Epithelial cell of proximal tubule (primary cell): ENCODE measurements around a stretch of chr1.

GRCh38 chr1:229164777-229165334 is 106.1 kb upstream of the RAB4A start:
- RAMPAGE, long total RNA: no peak
- RRBS: no CpG with 5 or more reads among the region's 9 CpGs

DNA sequence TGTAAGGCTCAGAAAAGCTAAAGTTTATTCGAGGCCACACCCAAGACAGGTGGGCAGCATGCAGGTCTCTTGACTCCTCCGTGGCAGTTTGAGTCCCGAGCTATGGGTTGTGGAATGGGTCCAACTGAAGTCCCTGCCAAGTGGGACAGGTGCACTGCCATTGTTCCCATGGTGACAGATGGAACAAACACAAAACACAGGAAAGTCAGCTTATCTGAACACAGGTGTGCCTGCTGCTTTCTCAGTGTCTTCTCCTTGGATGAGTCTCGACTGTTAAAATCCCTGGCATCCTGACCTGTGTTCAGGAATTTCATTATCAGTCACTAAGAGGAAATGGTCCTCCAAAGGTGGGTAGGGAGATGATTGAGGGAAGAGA is 99.0 kb upstream of the RAB4A start:
- RAMPAGE, long total RNA: no peak
- RRBS: no CpG with 5 or more reads among the region's 4 CpGs

DNA sequence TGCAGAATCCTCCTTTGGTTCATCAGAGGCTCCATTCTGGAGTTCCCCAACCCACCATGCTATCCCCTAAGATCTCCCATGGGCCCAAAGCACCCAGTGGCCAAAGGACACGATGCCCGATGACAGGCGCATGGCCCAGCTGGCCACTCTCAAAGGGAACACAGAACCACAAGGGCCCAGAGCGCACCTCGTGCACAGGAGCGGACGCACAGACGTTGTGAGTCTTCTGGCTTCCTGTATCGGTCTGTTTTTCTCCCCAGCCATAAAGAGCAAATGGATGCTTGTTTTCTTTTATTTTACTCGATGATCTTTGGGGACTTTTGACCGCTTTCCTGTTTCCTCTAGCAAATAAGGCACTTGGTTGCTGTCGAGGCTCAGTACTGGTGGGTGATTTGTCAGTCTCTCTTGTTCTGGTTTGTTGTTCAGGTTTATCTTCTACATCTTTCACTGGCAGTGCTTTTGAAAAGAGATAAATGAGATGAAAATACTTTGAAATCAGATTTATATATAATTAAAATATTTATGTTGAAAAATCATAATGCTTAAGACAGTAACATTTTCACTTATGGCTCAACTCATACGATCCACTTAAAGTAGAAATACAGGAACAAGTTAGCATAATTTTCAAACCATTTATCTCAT is 16.2 kb downstream of the CCSAP start:
- RAMPAGE, long total RNA: no peak
- RRBS: no CpG with 5 or more reads among the region's 13 CpGs

DNA sequence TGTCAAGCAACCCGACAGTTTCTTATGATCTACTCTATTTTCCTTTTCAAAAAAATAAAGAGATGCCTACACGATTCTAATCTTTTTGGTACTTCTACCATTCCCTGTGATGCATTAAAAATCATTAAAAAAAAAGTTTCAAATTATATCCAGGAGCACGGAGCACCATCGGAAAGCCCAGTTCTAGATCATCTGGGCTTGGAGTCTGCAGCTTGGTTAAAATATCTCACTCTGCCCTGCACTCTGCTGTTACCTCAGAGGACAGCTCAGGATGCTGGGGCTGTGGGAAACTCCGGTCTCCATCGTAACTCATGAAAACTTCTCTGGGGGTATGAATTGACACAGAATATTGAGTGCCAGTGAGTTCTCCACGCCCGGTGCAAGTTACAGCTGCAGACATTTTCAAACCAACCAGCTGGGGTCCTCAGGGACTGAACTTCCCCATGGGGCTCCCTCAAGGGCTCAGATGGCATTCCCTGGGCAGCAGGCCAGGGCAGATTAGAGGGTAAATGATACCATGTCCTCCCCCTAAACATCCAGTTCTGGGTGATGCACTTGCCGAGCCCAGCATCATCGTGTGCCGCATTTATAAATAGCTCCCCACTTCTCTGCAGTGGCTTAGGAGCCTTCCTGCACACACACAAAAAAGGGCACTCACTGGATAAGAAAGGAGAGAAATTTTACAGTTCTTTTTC is 27.7 kb upstream of the CCSAP start:
- RAMPAGE, long total RNA: no peak
- RRBS: 30% methylated on average over 4 of the region's 11 CpGs

DNA sequence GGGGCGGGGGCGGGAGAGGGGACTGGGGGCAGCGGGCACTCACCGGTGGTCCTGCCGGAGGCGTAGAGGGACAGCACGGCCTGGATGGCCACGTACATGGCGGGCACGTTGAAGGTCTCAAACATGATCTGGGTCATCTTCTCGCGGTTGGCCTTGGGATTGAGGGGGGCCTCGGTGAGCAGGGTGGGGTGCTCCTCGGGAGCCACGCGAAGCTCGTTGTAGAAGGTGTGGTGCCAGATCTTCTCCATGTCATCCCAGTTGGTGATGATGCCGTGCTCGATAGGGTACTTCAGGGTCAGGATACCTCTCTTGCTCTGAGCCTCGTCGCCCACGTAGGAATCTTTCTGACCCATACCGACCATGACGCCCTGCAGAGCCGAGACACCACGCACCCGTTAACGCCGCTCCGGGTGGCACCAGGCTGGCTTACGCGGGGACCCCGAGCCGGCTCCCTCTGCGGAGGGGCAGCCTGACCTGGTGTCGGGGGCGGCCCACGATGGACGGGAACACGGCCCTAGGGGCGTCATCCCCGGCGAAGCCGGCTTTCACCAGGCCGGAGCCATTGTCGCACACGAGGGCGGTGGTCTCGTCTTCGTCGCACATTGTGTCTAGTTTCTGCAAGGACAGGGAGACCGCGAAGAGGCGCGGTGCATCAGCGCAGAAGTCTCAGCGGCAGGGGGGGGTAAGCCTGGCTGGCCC is 1.2 kb downstream of the ACTA1 start:
- RAMPAGE, long total RNA: no peak
- RRBS: 8% methylated on average over 10 of the region's 57 CpGs

GRCh38 chr1:229563623-229564081 is 5.1 kb upstream of the ABCB10 start:
- RAMPAGE, long total RNA: no peak
- RRBS: no CpG with 5 or more reads among the region's 5 CpGs

- RAMPAGE, long total RNA: no peak
- RRBS: no CpG with 5 or more reads among the region's 3 CpGs
Observed at GRCh38 chr1:229606462-229606975, 19.4 kb downstream of the TAF5L start.

- RAMPAGE, long total RNA: no peak
- RRBS: no CpG with 5 or more reads among the region's 24 CpGs
Observed at GRCh38 chr1:229626447-229626879, 416 bp downstream of the URB2 start.

GRCh38 chr1:230011504-230012225 is 55.4 kb upstream of the GALNT2 start:
- RAMPAGE, long total RNA: no peak
- RRBS: no CpG with 5 or more reads among the region's 6 CpGs

GRCh38 chr1:230143530-230144006 is 76.5 kb downstream of the GALNT2 start:
- RAMPAGE, long total RNA: no peak
- RRBS: no CpG with 5 or more reads among the region's 9 CpGs

- RAMPAGE, long total RNA: no peak
- RRBS: no CpG with 5 or more reads among the region's 7 CpGs
Observed at GRCh38 chr1:230146048-230146612, 79.1 kb downstream of the GALNT2 start.

DNA sequence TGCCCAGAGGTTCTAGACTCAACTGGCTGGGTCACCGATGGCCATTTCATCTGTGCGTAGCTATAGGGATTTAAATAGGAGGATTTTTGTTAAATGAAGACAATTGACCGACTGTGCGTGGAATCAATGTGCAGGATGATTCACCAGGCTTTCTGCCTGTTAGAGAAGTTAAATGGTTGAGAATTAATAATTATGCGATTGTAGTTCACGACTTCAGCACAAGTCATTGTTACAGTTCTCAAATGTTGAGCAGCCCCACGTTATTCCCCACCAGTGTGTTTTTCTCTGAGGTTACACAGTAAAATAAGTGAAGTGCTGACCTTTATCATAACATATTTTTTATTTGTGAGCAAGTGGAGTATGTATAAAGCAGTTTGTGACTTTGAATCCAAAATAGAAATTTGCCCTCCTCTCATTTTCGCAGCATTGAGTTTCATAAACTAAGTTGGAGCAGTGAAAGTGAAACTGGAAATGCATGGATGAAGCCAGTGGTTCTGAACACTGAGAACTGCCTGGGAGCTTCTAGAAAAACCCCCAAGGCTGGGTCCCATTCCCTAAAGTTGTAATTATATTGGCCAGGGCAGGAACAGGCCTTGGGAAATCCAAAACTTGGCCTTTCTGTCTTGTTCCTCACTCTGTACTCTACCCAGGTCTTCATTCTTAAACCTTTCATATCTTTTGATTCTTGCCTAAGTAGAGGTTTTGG is 102.6 kb downstream of the GALNT2 start:
- RAMPAGE, long total RNA: no peak
- RRBS: no CpG with 5 or more reads among the region's 8 CpGs

- RAMPAGE, long total RNA: no peak
- RRBS: no CpG with 5 or more reads among the region's 8 CpGs
Observed at GRCh38 chr1:230190773-230191556, 123.9 kb downstream of the GALNT2 start.

- RAMPAGE, long total RNA: no peak
- RRBS: no CpG with 5 or more reads among the region's 2 CpGs
Observed at GRCh38 chr1:230421346-230421802, 4.8 kb downstream of the PGBD5 start.

GRCh38 chr1:230424209-230424960 is 1.7 kb downstream of the PGBD5 start:
- RAMPAGE, long total RNA: no peak
- RRBS: 20% methylated on average over 6 of the region's 19 CpGs

DNA sequence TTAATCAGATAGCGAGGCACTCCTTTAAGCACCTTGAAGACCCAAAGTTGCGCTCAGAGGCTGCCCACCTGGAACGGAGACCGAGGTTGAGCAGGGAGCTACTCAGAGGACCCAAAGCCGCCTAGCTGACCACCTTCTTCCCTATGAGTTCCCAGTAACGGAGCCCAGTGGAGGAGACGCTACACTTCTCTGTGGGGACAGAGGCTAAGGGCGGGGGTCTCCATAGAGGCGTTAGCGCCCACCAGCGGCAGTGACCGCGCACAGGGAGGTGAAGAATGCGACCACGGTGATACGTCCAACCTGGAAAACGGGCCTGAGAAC is 500 bp upstream of the COG2 start:
- RAMPAGE, long total RNA: no peak
- RRBS: no CpG with 5 or more reads among the region's 17 CpGs

DNA sequence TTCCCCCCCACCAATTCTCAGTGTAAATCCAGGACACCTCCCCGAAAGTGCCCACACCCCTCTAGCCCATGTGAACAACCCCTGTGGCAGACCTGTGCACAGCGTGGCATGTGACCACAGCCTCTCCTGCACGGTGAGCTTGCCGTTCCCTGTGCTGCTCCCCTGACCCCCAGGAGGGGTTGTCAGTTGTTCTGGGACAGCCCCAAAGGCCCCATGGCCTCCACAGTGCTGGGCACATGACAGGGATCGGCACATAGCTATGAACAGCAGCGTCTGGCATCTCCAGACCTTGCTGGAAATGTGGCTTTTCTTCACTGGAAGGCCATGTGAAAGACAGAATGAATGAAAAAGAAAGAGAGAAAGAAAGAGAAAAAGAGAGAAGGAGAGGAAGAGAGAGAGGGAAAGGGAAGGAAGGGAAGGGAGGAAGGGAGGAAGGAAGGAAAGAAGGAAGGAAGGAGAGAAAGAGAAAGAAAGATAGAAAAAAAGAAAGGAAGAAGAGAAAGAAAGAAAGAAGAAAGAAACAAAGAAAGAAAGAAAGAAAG is 3.9 kb downstream of the CAPN9 start:
- RAMPAGE, long total RNA: no peak
- RRBS: no CpG with 5 or more reads among the region's 6 CpGs

DNA sequence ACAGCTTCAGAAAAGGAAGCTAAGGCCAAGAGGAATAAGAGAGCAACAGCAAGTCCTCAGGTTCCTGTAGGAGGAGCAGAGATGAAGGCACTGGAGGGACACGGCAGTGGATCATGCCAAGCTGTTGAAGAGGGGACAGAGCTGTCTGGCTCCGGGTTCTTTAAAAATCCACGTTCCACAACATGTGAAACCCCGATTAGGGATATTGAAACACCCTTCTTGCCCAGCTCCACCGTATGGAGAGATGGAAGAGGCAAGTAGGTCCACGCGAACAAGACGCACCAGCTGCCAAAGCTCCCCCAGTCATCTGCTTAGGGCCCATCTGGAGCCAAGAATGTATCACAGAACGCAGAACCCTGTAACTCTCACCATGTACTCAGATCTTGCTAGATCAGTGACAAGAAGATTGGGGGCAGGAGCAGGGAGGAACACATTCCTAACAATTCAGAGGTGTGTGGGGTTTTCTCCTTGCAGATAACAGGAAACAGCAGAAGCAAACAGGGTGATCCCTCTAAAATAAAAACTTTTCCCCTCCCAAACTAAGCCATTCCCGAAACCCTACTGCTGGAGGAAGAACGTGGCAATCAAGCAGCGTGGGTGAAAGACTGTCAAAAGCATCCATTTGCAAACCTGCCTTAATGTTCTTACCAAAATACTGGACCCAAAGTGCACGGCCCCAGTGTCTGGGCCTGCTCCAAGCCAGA is 3.8 kb downstream of the C1orf198 start:
- RAMPAGE, long total RNA: no peak
- RRBS: no CpG with 5 or more reads among the region's 13 CpGs

DNA sequence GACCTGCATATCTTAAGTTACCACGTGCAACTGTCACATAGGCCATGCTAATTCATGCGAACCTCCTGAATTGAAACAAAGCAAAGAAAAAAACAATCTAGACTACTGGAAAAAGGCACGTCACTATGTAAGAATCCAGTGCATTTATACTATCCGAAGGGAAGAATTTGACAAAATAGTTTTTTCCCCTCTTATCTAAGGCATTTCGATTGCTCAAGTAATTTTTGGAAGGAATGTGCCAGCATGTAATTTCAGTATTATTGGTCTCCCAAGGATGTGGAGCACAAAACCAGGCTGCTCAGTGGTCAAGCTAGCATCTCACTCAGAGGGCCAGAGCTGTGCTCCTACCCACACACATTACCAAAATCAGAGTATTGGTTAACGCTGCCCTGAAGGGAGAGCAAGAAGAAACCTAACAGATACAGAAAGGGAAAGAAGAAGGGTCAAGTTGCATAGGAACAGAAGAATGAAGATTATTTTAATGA is 31.6 kb upstream of the C1orf198 start:
- RAMPAGE, long total RNA: no peak
- RRBS: no CpG with 5 or more reads among the region's 6 CpGs

- RAMPAGE, long total RNA: no peak
- RRBS: no CpG with 5 or more reads among the region's 13 CpGs
Observed at GRCh38 chr1:230977144-230977816, 1.4 kb downstream of the TTC13 start.